Type B pancreatic cell (in vitro differentiated cells): ENCODE measurements around the gene CHST5.

GRCh38 chr16:75110462-75111941 lies 5.6 kb downstream of the LDHD start:
- PRO-cap: no peak

- PRO-cap: no peak
These were observed 4.0 kb downstream of the LDHD start for GRCh38 chr16:75112309-75113182.

DNA sequence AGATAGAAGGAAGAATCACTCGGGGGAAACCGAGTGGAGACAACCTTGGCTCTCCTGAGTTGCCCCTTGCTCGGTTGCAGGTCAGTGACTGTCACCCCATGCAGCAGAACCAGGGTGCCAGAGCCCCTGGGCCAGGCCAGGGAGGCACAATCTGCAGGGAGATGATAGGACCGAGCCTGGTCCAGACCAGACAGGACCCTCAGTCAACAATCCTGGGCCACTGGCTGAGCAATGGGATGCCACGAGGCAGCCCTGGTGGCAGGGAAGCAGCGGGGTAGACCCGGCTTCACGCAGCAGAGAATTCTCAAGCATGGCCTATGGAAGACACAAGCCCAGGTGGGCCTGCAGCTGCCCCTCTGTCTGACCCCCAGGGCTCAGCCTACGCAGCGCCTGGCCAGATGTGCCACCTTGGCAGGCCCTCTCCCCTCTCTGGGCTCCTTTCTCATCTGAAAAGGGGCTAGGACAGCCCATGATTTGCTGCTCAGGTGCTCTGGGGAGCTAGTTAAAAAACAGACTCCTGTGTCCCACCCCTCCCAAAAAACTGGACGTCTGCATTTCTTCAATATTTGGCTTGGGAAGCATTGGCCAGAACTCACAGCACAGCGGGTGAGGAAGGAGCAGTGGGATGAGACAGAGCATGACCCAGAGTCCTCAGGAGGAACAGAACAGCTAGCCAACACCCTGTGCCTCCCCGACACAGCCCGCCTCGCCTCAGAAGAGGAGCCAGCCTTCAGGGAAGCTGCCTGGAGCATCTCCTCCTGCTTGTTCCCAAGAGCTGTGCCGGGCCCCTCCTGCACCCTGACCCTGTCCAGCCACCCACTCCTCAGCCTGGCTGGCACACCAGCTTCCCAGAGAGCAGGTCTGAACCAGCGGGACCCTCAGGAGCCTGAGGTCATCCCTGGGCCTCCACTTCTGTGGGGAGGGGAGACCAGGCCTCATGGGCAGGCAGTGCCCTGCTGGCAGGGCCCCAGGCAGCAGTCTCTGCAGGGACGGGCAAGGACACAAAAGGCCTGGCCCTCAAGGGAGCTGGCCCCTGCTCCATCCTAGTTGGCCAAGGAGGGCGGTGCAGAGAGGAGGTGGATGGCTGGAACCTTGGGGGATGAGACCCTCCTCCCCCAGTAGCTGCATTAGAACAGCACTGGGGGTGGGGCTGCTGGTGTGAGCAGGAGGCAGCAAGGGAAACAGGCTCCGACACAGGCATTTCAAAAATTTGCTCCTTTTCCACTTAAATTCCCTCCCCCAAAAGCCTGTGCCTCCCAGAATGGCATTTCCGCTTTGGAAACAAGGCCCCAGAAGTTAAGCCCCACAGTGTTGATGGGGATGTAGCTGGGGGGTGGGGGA lies 1.5 kb upstream of the BCAR1 start:
- PRO-cap: no peak

DNA sequence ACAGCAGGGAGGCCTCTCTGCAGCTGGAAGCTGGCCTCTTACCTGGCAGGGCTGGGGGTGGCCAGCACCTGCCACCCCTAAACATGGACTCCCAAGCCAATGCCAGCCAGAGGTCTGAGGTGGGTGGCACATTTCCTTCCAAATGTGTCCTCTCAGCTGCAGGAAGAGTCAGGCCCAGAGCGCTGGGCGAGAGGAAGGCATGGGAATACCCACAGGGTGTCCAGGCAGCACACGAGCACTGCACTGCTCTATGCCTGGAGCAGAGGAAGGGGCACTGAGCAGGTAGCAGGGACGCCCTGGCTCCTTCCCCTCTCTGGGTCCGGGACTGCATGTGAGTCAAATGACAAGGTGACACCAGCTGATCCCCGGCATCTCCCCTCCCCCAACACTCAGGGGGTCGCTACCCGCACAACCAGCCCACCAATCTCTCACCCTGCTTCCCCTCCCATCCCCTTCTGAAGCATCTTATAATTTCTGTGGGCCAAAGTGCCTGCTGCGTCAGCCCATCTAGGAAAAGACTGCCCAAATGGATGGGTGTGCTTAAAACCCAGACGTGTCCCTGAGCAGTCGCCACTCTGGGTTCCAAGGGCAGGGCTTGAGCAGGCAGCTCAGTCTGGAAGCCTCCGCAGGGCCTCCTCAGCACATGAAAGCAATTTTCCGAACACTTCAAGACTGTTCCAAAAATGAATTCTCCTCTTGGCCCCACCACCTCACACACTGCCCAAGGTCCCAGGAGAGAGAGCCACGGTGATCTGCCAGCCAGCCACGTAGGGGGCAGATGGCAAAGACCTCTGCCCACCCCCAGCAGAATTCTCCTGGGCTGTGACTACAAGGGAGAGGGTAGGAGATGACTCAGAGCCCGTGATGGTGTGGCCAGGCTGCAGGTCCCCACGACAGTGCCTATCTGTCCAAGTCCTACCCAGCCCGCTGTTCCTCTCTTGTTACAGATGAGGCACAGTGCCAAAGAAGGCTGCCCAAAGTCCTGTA lies 12.1 kb upstream of the BCAR1 start:
- PRO-cap: no peak

GRCh38 chr16:75265508-75266625 lies 14.4 kb upstream of the BCAR1 start:
- PRO-cap: bidirectional peak, plus-strand start at chr16:75266031, minus-strand start at chr16:75265979; bidirectional peak, plus-strand start at chr16:75266083, minus-strand start at chr16:75266171

DNA sequence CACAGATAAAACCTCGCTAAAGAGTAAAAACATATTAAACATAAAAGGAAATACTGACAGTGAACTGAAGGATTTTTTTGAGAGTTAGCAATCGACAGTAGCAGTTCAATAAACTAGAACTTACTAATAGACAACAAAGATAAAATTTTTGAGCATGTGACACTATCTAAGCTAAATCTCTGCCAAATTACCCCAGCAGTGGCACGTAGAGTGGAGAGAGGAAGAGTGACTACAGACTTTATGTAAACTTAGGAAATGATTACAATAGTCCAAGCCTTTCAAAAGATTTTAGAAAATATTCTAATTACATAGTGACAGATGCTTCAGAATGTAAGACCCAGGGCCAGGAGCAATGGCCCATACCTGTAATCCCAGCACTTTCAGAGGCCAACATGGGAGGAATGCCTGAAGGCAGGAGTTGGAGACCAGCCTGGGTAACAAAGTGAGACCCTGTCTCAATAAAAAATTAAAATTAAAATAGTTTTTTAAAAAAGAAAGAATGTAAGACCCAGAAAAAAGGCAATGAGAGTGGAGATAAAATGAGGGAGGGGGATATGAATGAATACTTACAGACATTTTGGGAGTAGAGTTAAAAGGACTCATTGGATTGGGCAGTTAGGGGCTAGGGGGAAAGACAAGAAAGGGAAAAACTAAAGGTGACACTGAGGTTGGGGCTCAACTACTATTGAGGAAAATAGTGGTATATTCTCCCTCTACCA lies 52.3 kb downstream of the CFDP1 start:
- PRO-cap: no peak

DNA sequence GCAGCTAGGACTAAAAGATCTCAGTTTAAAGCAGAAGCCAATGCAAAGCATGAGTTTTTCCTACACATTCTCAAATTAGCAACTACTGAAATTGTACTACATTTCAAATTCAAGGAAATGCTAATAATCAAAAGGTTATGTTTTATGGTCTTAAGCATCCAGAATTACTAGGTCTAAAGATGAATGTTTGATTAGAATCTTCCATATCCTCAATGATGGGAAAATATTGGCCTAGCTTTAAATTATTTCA lies 50.5 kb downstream of the CFDP1 start:
- PRO-cap: no peak

DNA sequence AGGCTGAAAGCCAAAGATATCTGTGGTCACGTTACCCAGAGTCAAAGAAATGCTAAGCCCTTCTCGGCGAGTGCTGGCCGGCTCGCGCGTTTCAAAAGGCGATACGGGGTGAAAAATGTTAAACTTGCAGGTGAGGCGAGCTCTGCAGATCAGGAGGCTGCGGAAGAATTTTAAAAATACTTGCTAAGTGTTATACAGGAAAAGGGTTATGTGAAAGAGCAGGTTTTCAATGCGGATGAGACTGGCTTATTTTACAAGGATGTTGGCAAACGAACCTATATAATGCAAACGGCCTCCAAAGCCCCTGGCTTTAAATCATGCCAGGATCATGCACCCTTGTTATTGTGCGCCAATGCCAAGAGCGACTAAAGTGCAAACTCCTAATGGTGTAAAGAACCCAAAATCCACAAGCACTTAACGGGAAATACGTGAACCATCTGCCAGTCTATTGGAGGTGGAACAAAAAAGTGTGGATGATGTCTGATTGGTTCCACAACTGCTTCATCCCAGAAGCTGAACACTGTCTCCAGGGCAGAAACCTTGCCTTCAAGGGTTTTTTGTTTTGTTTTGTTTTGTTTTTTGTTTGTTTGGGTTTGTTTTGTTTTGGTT lies 1.1 kb upstream of the CFDP1 start:
- PRO-cap: no peak

- PRO-cap: no peak
These were observed 7.5 kb downstream of the TMEM170A start for GRCh38 chr16:75457068-75457365.

GRCh38 chr16:75483107-75483757 lies 12.0 kb downstream of the CHST6 start:
- PRO-cap: no peak

GRCh38 chr16:75527677-75528354 lies 8.1 kb downstream of the CHST5 start:
- PRO-cap: no peak

DNA sequence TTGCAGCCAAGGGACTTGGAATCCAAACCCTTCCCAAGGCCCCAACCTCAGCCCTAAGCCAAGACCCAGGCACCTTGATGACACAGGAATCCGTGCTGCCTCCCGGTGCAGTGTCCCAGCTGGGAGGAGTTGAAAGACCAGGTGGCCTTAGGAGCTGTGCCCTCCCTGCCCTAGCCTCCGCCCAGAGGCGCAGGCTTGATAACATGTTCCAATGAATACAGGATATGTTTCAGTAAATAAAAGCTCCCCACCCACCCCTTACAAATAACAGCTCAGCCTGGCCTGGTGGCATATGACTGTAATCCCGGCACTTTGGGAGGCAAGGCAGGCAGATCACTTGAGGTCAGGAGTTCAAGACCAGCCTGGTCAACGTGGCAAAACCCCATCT lies at the start of gene CHST5:
TSS of gene CHST5 (minus strand) at position 138 of the 388 bp plus-strand sequence.
- PRO-cap: no peak

- PRO-cap: unidirectional peak, plus-strand start at chr16:75555404
These were observed 958 bp downstream of the TMEM231 start for GRCh38 chr16:75554999-75555589.

GRCh38 chr16:75567843-75568531 lies 1.8 kb downstream of the GABARAPL2 start:
- PRO-cap: no peak

DNA sequence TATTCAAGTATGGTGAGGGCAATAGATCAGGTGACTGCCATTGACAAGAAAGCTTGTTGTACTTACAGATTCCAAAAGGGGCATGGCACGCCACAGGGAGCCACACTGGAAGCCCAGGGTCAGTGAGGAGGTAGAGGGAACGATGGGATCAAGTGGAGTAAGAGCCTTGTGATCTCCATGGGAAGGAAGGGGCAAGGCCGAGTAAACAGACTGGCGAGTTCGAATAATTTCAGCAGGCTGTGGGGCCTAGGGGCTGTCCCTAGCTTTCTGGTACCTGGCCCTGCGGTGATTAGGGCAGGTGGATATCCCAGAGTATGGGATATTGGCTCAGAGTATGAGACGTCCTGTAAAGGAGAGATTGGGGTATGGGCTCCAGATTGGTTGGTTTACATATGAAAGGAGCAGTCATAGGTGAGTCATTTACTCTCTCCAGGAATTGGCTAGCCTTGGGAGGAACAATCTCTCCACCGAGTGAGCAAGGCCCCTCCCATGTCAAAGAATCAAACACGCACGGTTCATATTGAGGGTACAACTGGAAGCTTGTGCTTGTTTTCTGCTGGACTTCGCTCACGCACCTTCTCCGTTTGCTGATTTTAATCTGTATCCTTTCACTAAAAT lies 27.7 kb downstream of the GABARAPL2 start:
- PRO-cap: no peak

DNA sequence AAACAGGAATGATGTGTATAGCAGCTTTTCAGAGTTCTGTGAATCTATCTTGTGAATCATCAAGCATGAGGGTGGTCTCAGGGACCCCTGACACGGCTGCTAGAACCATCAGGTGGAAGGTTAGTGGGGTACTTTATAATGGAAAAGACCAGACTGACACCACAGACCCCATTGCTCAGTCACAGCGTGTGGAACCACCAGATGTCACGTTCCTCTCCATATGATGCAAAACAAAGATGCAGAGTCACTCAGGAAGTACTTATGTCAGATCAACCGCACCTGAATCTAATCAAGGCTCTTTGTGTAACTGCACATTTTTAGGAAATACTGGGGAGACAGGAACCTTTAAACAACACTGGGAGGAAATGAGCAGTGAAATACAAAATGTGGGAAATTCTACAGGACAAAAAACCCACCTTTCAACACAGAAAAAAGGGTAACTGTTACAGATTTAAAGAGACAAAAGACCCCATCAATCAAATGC lies 28.3 kb downstream of the GABARAPL2 start:
- PRO-cap: no peak

- PRO-cap: no peak
These were observed 2.7 kb downstream of the ADAT1 start for GRCh38 chr16:75620149-75620934.

- PRO-cap: no peak
These were observed 1.9 kb downstream of the ADAT1 start for GRCh38 chr16:75621163-75621567.

- PRO-cap: no peak
These were observed 134.4 kb upstream of the CPHXL start for GRCh38 chr16:75860611-75861221.

DNA sequence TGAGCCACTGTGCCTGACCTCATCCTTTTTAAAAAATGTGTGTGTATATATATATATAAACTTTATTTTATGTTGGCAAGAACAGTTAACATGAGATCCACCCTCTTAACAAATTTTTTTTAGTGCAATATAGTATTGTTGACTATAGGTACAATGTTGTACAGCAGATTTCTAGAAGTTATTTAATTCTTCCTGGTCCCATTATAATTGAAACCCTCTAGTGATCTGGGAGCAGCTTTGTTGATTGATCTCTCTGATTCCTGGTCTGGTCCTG lies 254.2 kb upstream of the CNTNAP4 start:
- PRO-cap: no peak